Parotid gland (tissue), 1 donor: Measurements from ENCODE around the genes EIF4E1B, UNC5A, MXD3 and PFN3.

DNA sequence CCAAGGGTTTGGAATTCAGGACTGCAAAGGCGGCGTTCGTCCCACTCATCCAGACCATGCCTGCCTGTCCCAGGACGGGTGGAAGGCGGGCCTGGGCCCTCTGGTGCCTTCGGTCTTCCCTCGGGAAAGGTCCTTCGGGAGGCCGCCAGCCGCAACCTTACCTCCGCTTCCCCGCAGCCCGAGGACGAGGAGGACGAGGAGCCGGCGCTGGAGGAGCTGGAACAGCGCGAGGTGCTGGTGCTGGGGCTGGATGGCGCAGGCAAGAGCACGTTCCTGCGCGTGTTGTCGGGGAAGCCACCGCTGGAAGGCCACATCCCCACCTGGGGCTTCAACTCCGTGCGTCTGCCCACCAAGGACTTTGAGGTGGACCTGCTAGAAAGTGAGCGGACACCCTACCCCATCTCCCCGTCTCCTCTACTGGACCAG lies 929 bp downstream of the ARL10 start:
- PRO-cap: no peak

DNA sequence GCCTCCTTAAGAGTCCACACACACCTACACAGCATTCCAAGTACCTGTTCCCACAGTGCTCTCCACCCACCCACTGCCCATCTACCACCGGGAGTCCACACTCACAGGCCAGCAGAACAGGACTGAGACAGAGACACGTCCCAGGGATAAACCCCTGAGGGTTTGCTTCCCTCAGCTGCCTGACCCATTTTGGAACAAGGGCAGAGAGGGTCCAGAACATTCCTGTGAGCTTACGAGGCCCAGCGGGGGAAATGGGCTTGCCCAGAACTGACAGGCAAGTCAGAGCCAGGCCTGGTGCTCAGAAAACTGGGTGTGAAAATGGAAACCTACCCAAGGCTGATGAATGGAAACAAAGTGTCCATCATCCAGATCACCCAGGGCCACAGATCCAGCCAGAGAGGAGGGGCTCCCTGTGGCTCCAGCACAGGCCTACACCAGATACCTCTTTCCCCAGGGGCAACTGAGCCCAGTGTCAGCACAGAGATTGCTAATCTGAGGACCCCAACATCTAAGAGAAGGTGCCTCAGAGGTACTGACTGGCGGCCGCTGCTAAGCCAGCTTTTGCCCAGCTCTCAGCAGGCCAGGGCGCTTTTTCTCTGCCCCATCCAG lies 3.2 kb downstream of the CLTB start:
- PRO-cap: no peak

- PRO-cap: no peak
Observed at GRCh38 chr5:176415560-176416055, 731 bp downstream of the CLTB start.

DNA sequence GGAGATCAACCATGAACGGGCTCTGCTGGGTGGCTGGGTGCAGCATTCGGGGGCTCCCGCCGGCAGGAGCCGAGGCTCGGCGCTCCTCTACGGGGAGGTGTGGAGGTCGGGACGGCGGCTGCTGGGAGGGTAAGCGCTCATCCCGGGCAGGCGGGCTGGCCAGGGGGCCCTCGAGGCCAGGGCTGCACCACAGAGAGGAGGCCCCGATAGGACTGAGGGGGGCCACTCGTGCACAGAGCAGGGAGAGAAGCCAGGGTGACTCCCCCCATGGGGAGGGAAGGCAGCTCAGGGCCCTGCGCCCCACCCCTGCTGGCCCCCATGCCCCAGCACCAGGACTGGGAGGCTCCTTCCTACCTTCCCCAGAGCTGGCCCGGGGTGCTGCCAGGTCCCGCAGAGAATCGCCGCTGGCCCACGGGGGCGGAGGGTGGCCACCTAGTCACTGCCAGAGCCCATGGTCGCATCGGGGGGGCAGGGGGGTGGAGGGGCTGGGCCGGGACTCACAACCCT lies 5.1 kb downstream of the RNF44 start:
- PRO-cap: no peak

DNA sequence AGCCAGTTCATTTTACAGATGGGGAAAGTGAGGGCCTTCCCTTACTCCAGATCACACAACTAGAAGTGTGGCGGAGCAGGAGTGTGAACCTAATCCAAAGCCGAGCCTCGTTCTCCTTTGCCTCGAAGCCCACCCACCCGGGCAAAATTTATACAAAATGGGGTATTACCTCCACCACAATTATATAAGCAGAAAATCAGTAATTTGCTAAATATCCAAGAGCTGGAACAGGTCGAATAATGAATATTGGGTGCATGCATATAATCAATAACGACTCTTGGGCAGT lies 1.0 kb upstream of the RNF44 start:
- PRO-cap: no peak

GRCh38 chr5:176610438-176610782 lies 454 bp upstream of the GPRIN1 start:
- PRO-cap: no peak

GRCh38 chr5:176619712-176620124 lies 9.8 kb upstream of the GPRIN1 start:
- PRO-cap: no peak

GRCh38 chr5:176630448-176631053 lies at the start of gene EIF4E1B:
Gene EIF4E1B, plus strand, starts transcription at chr5:176630675.
- PRO-cap: no peak

- PRO-cap: no peak
Observed at GRCh38 chr5:176695104-176695451, 47.8 kb downstream of the TSPAN17 start.

DNA sequence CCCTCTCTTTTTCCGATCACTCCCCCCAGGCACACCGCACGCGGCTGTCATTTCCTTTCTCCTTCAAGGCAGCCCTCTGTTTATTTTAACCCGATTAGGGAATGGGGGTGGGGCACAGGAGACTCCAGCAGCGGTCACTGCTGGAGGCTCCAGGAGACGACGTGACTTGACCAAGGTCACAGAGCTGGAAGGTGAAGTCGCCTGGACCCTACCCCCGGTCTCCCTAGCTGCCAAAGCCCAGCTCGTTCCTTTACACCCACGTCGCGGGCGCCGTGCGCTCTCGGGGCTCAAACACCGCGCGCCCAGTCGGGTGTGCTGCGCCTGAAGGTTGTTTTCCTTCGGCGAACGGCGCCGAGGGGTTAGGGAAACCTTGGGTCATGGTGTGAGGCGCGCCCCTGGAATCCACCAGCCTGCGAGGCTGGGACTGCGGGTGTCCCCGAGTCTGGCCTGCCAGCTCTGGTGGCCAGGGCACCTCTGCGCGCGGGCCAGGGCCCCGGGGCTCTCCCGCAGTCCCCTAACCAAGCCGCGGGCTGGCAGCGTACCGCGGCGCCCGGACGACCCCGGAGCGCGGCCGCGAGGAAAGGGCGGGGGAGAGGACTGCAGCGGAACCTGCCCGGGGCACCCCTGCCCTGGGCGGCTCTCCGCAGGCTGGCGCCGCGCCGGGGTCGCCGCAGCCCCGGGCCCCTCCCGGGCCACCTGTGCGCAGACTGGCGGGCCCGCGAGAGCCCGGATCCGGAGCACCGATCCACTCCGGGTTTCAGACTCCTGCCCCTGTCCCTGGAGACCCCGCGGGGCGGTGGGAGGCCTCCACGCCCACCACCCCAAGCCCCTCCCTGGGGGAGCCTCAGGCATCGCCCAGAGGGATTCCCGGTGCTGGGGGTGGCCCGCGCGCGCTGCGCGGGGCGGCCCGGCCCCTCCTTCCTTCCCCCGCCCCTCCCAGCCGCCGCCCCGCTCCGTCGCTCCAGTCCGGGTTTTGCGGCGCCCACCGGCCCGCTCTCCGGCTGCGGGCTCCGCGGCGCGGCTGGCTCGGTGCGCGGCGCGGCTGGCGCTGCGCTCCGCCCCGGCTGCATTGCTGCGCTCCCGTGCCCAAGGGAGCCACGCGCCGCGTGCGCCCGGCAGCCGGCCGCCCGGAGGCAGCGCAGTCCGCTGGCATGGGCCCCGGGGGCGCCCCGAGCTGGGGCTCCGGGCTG lies at the start of gene UNC5A:
TSS of gene UNC5A (plus strand) at position 1,067 of the 1,190 bp plus-strand sequence.
- PRO-cap: no peak

- PRO-cap: no peak
Observed at GRCh38 chr5:176823859-176824369, 13.6 kb downstream of the UNC5A start.

GRCh38 chr5:176846375-176846903 lies 36.1 kb downstream of the UNC5A start:
- PRO-cap: no peak

DNA sequence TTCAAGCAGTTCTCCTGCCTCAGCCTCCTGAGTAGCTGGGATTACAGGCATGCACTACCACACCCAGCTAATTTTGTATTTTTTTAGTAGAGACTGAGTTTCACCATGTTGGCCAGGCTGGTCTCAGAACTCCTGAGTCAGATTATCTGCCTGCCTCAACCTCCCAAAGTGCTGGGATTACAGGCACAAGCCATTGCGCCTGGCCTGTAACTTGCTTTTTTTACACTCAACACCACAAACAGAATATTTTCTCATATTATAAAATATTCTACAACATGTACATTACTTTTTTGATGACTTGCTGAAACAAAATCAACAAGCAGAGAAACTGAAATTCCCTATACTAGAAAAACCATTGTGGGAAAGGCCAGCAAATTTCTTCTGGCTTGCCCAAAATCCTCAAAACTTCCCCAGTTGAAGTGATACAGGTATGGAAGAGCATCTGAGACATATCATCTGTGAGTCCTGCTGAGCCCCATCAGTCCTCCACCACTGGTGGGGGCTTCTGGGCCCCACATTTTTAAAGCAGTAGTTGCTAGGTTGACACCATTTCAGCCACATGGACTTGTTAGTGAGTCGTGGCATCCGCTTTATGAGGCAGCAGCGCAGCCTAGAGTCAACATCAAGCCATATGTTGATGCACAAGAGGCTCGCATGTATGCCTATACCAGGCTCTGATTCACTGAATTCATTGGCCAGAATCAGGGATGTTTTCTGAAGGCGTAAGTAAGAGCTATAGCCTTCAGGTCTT lies 26.6 kb downstream of the ZNF346 start:
- PRO-cap: no peak

DNA sequence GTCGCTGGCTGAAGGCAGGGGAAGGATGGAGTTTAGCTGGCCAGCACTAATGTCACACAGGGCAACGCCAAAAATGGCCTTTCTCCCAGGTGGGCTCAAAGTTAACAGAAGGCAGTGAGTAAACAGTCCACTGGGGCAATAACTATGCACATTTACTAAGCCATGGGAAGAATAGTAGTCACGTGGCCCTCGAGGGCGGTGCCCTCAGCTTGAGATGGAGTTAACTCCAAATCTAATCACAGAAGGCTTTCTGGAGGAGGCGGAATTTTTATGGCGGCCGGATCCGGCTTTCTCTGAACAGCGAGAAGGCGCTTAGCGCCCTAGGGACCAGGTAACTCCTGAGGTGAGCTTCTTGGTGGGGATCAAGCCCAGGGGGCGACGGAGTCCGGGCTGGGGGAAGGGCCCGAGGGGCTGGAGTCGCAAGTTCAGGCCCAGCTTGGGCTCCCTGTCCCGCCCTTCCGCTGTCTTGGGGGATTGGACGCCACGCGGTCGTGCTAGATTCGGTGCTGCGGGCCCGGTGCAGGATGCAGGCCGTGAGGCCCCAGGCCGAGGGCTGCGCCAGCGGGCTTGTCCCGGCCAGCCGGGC lies 1.9 kb upstream of the NSD1 start:
- PRO-cap: no peak

DNA sequence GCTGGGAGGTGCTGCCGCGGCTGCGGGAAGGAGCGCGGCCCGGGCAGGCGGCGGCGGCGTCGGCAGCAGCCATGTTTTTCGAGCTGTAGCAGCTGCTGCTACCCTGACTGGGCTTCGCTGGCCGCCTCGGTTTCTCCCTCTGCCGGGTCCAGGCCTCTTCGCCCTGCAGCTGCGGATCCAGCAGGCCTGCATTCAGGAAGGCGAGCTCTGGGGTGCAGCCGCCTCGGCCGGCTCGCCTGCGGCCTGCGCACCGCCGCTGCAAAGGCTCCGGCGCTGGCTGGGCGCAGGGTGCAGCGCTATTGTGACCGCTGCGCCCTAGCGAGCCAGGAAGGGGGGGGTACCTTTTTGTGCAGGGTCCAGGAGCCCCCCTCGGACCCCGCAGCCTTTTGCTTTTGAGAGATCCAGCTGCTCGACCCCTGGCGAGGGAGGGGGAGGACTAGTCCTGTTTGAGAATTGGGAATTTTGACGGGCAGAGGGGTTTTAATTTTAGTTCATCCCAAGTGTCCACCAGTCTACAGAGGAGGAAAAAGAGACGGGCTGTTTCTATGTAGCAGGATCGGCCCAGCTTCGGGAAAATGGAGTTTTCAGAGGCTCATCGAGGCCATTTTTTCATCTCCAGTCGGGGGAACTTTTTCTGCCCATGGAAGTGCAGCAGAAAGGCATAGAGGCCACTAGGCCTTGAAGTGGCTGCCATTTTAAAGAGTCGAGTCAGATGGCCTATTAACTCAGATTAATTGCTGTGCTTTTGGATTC lies 934 bp downstream of the NSD1 start:
- PRO-cap: no peak

DNA sequence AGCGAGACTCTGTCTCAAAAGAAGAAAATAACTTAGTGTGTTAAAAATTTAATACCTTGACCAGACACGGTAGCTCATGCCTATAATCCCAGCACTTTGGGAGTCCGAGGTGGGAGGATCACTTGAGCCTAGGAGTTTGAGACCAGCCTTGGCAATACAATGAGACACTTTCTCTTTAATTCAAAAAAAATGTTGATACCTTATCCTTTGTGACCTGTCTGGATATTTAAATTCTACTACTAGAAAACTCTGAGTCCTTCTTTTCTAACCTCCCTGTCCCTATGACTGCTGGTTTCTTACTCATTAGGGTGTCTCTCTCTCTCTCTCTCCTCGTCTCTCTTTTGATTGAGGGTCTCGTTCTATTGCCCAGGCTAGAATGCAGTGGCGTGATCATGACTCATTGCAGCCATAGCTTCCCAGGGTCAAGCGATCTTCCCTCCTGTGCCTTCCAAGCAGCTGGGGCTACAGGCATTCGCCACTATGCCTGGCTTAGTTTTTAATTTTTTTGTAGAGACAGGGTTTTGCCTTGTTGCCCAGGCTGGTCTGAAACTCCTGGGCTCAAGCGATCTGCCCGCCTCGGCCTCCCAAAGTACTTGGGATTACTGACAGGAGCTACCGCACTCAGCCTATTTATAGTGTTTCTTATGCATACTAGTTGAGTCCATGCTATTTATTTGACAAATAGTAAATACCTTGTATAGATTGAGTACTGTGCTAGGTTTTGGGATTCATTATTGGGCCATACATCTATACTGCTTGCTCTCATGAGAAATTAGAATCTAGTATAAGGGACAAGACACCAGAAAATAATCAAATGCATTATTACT lies 61.8 kb downstream of the NSD1 start:
- PRO-cap: no peak

DNA sequence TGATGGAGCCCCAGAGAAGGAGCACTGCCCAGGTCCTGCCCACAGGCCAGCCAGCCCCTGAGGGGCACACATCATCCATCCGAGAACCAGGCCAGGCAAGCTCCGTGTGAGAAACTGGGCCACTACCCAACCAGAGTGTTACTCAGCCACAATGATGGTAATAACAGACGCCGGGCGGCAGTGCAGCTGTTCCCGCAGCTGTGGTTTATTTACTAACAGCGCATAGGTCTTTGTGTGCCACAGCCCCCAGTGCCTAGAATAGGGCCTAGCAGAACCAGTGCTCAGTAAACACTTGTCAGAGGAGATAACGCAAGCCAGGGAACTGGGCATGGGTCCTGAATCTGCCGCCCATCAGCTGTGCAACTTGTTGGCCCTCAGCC lies 2.3 kb downstream of the MXD3 start:
- PRO-cap: no peak

DNA sequence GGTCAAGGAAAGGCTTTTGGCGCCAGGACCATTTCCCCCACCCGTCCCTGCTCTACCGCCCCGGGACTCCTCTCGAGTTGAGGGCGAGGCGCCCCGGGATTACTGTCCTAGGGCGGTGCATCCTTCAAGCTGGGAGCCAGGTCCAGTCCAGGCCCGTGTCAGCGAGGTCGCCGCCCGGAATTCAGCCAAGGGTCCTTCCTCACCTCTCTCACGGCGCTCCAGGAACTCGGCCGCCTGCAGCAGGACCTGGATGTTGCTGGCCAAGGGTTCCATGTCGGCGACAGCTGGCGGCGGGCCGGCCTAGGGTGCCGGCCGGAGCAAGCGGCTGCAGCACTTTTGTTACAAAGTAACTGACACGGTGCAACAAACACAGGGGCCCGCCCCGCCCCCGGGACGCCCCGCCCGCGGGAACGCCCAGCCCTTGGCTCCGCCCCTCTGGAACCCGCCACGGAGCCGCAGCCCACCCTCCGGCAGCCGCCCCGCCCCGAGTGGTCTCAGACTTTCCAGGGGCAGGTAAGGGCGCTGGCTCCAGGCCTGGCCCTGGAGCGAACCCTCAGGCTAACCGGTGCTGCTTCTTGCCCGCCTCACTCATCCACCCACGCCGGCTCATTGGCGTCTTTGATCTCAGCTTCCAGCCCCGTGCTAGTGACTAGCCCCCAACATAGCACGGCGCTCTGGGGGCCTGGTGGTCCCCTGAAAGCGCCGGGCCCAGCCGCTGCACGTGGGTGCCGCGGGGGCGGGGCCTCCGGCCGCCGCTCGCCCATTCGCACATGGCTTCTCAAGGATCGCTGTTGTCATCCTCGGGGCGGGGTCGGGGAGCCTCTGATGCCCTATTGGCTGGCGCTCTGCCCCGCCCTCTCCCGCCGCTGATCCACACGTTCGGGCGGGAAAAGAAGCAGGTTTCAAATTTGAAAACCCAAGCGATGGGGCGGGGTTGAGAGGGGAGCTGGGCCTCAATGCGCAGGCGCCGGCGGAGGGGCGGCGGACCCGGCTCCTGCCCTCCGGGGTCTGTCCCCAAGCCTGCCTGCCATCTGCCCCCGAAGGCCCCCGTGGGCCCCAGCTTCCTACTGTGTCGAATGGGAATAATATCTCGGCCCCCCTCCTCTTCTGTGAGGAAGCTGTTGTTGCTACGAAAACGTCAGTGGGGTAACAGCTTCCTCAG lies at the start of gene MXD3:
TSS of gene MXD3 (minus strand) at position 341 of the 1,162 bp plus-strand sequence.
- PRO-cap: no peak

DNA sequence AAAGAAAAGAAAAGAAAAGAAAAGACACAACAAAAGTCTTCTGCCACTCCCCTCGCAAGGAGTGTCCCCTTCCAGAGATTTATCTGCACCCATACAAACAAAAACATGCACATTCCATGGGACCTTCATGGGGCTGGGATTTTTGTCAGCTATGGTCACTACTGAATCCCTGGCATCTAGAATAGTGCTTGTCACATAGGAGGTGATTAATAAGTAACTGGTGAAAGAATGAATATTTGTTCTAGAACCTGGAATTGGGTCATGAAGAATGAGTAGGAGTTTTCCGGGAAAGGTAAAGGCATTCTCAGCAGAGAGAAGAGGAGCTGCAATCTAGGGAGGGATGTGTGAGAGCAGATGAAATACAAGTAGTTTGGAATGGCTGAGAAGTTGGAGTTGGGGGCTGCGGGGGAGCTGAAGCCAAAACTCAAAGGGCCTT lies 2.8 kb upstream of the LMAN2 start:
- PRO-cap: no peak

DNA sequence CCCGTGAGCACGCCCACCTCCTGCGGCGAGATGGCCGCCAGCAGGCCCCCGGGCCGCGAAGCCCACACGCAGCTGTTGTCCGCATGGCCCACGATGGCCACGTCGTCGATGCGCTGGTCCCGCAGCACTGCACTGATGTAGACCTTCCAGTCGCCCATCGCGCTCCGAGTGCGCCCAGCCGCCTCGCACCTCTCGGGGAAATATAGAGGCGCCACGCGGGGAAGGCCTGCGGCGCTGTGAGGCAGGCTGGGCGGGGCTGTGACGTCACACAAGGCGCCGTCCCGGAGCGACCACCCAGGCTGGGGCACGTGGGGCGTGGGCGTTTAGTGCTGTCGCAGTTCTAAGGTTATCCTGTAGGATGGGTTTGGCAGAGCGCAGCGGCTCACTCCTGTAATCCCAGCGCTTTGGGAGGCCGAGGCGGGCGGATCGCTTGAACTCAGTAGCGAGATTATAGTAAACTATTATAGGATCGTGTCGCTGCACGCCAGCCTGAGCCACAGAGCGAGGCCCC lies at the start of gene PFN3:
TSS of gene PFN3 (minus strand) at position 243 of the 511 bp plus-strand sequence.
- PRO-cap: no peak